Neutrophil (primary cell): ENCODE measurements around the gene GOLGA8B.

DNA sequence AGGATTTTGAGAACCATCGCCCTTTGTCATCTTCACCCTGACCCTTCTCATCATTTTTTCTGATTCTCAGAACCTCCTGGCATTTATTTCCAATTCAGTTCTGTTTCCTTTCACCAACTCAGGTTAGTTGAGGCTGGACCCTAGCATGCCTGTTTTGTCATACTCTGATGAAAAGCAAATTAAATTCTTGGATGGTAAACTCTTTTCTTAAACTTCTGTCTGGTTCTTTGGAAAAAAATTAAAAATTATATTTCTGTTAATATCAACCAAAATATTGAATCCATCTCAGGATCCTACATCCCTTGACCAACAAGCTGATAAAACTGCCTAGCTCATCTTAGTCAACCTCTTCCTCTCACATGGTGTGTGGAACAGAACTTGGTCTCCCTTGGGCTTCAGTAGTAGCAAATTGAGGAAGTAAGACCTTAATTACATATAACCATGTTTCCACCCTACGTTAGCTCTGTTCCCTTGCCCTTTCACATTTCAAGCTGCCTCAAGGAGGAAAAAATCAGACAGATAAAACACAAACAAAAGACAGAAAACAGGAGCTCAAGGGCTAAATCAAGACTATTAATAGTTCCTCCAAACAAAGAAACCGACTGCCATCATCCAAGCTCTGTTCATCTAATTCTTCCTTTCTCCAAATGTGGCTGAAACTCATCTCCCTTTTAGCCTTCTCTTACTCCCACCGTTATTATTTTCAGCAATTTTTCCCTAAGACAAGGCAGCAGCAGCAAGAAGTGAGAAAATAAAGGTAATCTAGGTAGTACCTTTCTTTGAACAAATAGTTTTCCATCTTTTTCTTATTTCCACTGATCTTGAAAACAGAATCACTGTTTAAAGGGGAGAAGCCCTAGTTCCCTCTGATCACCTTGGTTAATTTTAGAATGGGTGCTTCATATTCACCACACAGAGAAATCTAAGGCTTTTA, 116.4 kb downstream of the GREM1 start:
- PRO-cap: no peak

GRCh38 chr15:33153925-33154433, 40.5 kb downstream of the FMN1 start:
- PRO-cap: no peak

- PRO-cap: no peak
Measured at GRCh38 chr15:33194065-33194574, 394 bp downstream of the FMN1 start.

- PRO-cap: no peak
Measured at GRCh38 chr15:33242018-33242566, 47.6 kb upstream of the FMN1 start.

DNA sequence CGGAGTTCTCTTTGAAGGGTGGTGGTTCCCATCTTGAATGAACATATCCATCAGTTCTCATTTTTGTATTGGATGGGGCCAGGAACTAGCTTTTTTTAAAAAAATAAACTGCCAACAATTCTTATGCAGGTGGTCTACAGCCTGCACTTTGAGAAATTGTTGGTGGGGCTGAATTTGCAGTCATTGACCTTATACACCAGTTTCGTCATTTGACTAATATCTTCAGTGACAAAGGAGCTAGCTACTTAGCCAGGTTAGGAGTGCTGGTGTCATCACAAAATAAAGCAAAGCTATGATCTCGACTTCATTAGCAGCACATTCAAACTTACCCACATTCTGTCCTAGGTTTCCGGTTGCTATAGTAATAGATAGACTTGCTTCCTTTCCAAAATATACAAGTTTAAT, 180.2 kb downstream of the RYR3 start:
- PRO-cap: no peak

DNA sequence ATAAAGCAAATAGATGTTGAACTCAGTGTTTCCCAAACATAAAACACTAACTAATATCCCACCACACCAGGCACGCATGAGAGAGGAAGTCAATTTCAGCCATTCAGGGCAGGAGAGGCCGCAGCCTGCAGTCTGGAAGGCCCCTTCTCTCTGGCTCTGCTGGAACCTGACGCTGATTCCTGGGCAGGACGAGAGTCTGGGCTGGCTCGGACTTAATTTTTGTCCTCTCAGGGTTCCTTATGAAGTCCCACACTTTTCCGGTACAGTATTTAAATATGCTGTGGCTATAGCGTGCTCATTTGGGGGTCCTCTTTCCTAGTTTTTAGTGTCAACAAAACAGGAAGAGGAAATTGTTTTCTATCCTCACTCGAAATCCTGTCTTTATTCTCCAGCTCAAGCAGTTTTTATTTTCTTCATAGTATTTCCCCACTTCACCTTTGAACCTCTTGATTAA, 240.8 kb upstream of the CHRM5 start:
- PRO-cap: no peak

GRCh38 chr15:34335042-34335586, 2.5 kb downstream of the SLC12A6 start:
- PRO-cap: unidirectional peak, minus-strand start at chr15:34335281

- PRO-cap: unidirectional peak, minus-strand start at chr15:34490740
Measured at GRCh38 chr15:34490272-34490831, 52.7 kb upstream of the GOLGA8A start.

DNA sequence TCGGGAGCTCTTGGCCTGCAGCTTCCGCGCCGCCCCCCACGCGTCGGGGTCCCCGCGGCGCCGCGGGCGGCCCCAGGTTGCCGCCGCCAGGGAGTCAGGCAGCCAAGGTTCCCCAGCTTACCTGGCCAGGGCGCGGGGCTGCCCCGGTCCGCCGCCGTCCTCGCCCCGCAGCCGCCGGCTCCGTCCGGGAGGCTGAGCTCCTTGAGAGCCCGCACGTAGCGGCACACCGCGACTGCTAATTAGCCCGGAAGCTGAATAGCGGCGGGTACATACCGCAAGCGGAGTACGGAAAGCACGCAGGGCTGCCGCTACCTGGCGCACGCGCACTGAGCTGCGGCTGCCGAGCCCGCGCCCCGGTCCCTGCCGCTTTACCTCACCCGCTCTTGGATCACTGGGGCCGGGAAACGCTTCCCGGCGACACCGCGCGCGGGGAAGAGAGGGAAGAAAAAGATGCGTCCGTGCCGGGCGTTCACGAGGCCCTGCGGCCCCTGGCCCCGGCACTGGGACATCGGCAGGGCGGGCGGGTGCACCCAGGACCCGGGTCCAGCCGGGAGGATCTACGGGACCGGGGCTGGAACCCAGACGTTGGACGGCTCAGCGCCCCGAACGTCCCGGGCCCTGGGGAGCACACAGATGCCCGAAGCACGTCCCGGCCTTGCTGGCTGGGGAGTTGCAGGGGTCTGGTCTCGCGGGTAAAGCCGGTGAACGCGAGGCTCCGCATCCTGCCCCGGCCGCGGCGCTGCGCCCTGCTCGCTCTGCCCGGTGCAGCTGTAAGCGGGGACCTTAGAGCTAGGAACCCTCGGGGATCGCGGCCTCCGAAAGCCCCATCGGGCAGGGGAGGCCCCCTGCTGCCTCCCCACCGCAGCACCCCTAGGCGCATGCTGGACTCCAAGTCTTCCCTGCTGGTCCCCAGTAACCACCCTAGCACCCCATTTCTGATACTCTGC, at the start of gene GOLGA8B:
TSS of gene GOLGA8B (minus strand) at position 257 of the 947 bp plus-strand sequence.
- PRO-cap: no peak

DNA sequence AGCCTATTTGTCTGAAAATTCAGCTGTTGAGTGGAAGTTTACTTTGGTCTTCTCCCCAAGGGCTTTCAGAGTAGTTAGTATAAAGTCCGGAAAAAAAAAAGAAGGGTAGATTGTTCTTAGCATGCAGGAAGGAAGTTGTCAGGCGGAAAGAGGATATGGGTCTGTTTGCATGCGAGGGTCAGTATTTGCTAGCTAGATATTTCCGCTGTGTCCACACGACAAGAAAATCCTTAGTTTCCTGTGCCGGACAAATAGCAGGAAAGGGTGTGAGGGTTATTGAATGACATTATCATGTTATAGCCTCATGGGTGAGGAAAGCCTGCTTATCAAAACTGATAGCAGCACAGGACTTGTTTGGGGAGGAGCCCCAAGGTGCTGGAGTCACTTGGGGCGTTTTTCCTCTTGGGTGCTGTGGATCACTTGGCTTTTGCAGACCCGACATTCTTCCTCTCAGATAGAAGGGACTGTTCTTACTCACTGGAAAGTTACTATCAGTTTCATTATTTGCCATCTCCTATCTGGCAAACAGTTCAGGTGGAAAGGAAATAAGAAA, 127.1 kb upstream of the DPH6 start:
- PRO-cap: no peak

GRCh38 chr15:36449163-36449636, 130.2 kb upstream of the CDIN1 start:
- PRO-cap: no peak

GRCh38 chr15:36808090-36809112, 229.0 kb downstream of the CDIN1 start:
- PRO-cap: no peak

DNA sequence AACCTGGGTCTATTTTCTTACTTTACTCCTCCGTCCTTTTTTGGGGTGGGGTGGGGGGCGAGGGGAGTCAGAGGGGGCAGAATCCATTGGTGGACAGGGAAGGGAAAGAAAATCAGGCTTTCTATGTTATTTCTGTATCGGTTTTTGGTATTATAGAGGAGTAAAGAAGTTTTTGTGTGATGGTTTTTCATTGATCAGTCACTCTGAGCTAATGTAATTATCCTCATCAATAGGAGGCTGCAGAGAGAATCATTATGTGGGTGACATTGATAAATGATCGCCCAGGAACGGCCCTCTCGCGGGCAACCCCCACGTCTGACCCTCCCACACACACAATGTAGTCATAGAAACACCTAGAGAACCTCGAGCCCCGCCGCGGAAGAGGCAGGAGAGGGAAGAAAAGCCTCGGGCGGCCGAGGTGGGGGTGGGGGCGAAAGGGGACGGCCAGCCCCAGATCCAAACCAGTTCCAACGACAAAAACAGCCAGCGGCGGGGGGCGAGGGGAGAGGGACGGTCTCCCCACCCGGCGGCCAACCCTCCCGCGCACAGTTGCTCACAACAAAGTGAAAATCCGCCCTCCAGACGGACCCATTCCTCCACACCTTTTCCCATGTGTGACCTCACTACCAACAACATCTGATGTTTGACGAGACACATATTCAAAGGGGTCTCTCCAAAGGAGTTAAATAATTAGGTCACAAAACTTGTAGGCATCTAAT, 213.2 kb downstream of the MEIS2 start:
- PRO-cap: no peak

DNA sequence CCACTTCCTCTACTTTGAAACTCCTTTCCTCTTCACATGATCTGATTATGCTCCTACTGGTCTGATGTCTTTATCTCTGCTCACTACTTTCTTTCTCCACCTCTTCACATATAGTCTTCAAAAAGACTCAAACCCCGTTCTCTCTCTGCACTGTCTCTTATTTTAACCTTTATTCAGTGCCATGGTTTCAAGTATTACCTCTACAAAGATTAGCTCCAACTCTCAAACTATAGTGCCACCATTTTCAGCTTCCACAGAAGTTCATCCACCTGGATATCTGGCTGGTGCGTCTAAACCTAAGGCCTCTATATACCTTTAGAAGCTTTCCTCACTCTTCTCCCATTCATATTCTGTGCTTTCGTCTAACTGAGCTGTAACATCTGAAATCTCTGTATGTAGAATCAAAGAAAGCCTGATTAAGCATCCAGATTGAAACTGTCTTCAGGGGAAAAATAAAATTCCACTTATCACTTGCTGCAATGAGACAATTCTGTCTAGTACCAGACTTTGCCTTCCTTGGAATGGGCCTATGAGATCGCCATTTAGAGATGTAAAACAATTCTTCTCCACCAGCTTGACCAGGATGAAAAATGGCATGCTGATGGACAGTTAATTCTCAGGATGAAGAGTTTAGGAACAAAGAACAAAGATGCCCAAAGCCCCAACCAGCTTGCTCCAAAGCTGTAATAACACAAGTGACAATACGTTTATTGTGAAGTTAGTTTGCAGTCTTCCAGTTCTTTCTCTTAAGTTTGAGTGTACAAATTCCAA, 75.9 kb downstream of the MEIS2 start:
- PRO-cap: no peak

DNA sequence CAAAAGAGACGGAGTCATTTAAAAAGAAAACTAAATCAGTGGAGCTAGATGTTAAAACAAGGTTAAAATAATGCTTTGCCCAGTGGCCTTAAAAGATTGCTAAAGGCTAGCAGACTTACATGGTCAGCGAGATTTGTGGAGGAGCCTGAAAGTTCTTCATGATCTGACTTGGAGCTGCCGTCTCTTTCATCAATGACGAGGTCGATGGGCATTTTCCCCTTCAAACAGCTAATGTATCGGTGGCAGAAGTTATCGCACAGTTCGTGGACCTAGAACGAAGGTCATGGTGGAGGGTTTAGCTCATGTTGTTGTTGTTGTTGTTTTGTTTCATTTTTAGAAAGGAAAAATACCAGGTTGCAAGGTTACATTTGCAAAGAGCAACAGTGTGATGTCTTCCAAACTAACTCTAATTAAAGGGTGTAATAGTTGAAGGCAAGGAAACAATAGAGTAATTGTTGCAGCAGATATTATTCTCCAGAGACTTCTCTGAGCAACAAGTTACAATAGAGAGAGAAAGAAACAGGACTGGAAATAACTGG, 6.8 kb downstream of the MEIS2 start:
- PRO-cap: no peak

- PRO-cap: no peak
Measured at GRCh38 chr15:37095095-37095539, 5.2 kb downstream of the MEIS2 start.

GRCh38 chr15:37101624-37102789, 1.7 kb upstream of the MEIS2 start:
- PRO-cap: no peak

DNA sequence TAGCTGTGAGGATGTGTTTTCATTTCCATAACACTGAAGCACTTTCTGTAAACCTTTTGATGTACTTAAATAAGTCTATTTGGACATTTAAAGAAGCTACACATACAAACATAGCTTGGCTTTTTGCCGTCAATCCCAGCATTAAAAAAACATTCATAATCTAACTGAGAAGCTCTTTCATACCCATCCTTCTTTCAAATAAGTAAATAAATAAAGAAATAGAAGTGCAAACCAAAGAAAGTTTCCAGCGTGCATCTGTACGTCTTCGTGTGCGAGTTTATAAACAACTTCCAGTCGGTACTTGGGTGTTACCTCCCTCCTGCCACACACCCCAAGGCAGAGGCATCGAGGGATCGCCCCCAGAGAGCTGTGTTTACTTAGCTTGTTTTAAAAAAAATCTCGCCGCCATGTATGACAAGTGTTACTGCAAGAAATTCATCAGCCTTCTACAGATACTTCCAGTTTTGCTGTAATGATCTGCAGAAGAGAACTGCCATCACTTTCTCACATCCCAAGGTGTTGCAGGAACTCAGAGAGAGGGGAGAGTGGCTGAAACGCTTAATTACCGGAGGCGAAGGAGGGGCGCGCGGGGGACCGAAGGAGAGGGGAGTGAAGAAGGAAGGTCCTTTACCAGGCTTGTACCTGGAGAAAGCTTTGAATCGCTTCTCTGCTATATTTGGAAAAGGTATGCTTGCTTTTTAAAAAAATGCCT, 9.0 kb upstream of the MEIS2 start:
- PRO-cap: no peak

GRCh38 chr15:37807391-37807722, 127.1 kb upstream of the TMCO5A start:
- PRO-cap: no peak

DNA sequence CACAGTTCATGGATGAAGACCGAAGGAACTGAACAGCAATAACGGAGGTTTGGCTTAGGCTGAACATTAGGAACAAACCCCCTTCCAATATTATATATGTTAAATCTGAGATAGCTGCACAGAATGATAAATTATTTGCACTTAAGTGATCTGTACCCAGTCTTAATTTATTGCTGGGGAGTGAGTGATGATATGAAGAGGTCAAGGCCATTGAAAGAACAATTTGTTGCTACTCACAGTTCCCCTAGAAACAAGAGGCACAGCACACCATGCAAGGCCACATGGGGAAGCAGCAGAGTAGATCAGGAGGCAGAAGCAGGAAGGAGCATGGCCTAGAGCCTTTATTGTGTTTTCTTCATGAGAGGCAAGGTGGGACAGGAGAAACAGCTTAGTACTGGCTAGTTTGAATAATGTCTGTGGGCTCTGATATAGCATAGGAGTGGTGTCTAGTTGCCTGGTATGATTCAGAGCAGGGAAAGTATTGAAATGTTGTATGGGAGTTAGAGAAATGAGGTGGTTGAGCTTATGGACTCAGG, 71.5 kb downstream of the TMCO5A start:
- PRO-cap: no peak